Suprapubic skin (tissue), 4 donors: ENCODE measurements around the genes RALGPS2 and SOAT1.

- PRO-cap = no peak
- RAMPAGE, long total RNA, 4 experiments = no peak in any of the 4 experiments
Measured at GRCh38 chr1:178058004-178058697, 35.8 kb upstream of the RASAL2 start.

- PRO-cap = no peak
- RAMPAGE, long total RNA, 4 experiments = no peak in any of the 4 experiments
Measured at GRCh38 chr1:178184759-178185665, 91.1 kb downstream of the RASAL2 start.

DNA sequence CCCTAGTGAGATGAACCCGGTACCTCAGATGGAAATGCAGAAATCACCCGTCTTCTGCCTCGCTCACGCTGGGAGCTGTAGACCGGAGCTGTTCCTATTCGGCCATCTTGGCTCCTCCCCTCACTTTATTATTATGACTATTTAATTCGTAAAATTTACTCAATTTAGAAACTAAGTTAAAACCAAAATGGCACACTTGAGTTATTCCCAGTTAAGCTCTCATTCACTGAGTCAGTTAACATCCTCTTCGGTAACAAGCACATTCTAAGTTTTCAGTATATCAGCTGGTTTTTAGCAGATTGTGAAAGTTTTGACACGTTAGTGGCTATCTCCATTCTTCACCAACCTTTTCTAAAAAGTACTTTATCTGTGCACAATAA, 176.1 kb downstream of the CLEC20A start:
- PRO-cap = no peak
- RAMPAGE, long total RNA, 4 experiments = no peak in any of the 4 experiments

DNA sequence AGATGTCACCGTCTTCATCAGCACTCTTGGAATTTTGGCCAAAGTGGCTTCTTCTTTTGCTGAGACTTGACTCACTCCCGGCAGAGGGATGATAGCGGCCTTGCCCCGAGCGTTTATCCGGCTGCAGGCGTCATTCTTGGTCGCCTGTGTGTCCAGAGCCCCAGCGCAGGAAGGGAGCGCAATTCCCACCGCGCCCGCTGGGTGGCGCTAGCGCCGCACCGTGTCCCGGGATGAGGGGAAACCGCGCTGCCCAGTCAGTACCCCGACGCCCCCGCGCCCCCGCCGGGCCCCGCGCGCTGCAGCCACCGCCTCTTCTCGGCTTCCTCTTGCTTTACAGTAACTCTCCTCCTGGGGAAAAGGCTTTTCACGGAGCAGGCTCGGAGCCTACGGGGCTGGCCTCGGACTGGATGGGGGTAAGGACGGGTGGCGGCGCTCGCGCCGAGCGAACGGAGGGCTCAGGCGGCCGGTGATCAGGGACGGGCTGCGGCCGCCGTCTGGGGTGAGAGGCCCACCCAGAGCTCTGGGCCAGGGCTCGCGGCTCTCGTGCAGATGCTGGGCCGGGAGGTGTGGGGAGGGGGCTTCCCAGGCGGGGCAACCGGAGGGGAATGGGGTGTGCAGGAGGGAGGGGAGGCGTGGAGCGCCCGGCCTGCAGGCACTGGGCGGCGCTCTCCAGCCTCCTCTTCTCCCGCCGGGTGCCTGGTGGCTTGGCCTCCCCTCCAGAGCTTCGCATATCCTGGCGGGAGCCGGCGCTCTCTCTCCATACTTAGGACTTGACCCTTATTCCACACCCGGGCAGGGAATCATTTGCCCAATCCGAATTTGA, 29.8 kb downstream of the TEX35 start:
- PRO-cap = no peak
- RAMPAGE, long total RNA, 4 experiments = no peak in any of the 4 experiments

DNA sequence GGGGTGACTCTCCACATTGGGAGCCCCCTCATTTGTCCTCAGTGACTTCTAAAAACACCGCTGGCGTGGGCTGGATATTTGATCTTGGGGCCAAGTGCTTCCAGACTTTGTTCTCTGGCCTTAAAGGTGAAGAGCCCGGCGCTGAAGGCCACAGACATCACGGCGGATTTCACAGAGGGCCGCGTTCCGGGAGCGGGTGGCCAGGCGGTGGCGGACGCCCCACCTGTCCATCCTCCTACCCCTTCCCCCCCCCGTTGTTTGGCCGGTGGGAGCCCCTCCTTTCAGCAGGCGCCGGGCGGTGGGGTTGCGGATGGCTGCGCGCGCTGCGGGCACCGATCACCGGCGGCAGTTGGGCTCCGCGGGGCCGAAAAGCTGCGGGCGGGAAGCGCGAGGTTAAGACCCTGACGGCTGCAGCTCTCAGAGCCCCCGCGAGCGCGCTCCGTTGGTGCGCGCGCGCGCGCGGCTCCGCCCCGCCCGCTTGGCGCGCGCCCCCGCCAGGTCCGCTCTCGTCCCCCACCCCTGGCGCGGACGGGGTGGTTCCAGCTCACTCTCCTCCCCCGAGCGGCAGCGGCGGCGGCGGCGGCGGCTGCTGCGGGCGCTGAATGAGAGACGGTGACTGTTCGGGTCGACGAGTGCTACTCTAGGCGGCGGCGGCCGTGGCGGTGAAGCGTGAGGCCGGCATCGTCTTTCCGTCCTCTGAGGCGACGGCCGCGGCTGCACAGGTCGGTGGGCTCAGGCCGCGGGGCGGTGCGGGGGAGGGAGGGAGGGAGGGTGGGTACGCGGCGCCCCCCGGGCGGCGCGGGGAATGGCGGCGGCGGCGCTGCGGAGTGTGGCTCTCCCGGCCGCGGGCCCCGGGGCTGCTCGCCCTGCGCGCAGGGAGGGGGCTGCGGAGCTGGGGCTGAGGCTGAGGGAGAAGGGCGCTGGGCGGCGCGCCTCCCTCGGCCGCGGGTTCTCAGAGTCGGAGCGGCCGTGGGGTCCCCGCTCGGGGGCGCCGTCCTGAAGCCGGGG, at the start of gene RALGPS2:
TSS of gene RALGPS2 (plus strand) at position 547 of the 1,008 bp plus-strand sequence.
- PRO-cap = bidirectional peak, plus-strand start at position 571 of the sequence, minus-strand start at position 480 of the sequence
- RAMPAGE, long total RNA, 4 experiments = start-site peak on the plus strand in 4 of 4 experiments, centred at positions 568 to 595 of the sequence, 176 to 652 reads per replicate

- PRO-cap = no peak
- RAMPAGE, long total RNA, 4 experiments = no peak in any of the 4 experiments
Measured at GRCh38 chr1:178945727-178946510, 75.0 kb upstream of the ANGPTL1 start.

GRCh38 chr1:179103654-179104259, 21.9 kb downstream of the TOR3A start:
- PRO-cap = no peak
- RAMPAGE, long total RNA, 4 experiments = no peak in any of the 4 experiments

DNA sequence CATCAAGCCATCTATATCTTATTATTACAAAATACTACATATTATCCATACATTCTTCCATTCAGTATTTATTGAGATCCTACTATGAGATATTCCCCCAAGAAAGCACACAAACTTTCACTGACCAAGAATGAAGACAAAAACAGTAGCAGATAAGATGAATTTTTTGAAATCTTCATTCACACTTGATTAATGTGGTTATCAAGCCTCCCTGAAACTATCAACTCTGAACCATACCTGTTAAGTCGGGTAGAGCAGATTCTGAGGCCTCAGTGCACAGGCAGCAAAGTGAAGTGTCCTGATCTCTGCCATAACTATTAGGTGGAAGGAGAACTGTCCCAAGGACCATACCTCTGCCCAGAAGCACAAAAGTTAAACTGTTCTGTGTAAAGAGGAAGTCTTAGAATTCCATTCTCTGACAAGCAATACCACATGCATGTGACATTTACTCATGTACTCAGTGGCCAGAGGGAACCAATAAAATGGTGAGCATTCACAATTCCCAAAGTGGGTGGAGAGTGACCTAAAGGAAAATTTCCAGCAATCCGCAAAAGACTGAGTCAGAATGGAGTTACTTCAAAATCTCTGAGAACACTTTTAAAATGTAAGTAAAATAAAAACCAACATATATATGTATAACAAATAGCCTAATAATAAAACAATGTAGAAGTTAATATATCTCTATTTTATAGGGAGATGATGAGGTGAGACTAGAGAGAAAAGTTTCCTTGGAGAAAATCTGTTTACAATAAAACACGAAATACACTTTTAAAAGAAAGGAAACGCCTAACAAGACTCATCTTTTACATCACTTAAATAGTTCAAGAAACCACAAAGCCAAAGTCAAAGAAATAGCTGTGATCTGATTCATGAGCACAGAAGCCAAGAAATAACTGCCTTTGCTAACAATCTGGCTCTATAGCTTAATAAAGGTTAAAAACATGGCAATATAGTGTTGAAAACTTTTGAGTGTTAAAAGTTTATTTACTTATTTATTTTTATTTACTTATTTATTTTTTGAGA, 61.1 kb downstream of the TOR3A start:
- PRO-cap = unidirectional peak, minus-strand start at position 365 of the sequence
- RAMPAGE, long total RNA, 4 experiments = start-site peak on the minus strand in 2 of 4 experiments, centred at positions 374 to 383 of the sequence, 8 to 9 reads per replicate

DNA sequence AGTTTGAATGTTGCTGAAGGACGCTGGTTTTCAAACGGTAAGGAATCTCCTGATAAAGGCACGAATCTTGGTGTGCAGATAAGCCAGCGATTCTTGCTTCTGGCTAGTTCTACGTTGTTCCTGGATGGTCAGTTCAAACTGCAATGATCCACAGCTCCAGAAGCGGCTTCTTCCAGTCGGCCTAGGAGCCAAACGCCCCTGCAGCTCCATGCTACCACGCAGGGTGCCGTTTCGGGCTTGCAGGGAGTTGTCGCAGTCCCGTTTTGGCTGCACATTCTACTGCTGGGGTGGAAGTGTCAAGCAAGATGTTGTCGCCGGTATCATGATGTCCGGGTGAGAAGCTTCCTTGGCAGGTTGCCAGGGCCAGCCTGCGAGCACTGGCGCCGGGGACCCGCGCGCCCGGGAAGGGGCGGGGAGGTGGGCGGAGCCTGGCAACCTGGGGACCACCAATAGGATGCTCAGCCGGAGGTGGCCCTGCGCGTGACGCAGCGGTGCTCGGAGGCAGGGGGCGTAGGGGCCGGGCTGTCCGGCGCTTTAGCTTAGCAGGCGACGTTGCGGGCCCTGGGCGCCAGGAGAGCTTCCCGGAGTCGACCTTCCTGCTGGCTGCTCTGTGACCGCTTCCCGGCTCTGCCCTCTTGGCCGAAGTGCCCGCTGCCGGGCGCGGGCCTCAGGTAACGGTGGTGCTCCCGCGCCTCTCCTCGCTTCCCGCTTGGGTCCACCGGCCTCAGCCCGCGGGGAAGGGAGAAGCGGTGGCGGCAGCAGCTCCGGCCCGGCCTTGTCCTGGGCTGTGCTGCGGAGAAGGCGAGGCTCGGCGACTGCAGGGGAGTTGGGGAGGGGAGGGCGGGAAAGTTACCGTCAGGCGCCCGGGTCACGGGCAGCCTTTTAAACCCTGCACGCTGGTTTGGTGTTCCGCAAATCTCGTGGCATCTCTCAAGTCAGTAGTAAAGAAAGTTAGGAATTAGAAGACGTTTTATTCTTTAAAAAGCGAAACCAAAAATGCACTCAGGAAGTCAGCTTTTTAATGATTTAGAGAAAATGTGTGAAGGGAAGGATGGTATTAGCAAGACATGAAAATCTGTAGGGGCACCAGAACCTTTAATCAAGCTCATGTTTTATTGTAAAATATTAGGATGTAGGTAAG, at the start of gene SOAT1:
TSS of gene SOAT1 (plus strand) at position 532 of the 1,141 bp plus-strand sequence.
- PRO-cap = unidirectional peak, plus-strand start at position 545 of the sequence
- RAMPAGE, long total RNA, 4 experiments = start-site peak on the plus strand in 4 of 4 experiments, centred at positions 531 to 580 of the sequence, 96 to 1,091 reads per replicate

GRCh38 chr1:179550786-179551807, 24.7 kb downstream of the NPHS2 start:
- PRO-cap = no peak
- RAMPAGE, long total RNA, 4 experiments = no peak in any of the 4 experiments

DNA sequence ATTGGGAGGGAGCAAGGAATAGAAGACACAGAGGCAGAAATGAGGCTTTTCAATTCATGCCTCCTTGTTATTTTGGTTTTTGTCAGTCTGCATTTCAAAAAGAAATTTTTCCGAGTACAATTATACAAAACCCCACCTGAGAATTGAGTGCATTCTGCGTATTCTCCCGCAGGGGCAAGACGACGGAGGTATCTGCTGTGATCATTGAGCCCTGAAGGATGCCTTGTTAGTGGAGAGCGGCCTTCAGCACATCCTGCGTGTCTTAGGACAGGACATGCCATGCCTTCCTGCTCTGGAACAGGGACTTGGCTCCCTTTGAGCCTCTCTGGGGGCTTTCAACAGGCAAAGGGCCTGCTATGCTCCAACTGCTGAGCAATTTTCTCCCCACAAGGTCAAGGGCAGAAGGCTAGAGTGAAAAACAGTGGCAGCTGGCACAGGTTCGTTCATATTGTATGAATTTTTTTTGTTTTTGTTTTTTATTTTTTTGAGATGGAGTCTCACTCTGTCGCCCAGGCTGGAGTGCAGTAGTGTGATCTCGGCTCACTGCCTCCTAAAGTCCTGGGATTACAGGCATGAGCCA, 52.4 kb downstream of the TOR1AIP2 start:
- PRO-cap = no peak
- RAMPAGE, long total RNA, 4 experiments = no peak in any of the 4 experiments

DNA sequence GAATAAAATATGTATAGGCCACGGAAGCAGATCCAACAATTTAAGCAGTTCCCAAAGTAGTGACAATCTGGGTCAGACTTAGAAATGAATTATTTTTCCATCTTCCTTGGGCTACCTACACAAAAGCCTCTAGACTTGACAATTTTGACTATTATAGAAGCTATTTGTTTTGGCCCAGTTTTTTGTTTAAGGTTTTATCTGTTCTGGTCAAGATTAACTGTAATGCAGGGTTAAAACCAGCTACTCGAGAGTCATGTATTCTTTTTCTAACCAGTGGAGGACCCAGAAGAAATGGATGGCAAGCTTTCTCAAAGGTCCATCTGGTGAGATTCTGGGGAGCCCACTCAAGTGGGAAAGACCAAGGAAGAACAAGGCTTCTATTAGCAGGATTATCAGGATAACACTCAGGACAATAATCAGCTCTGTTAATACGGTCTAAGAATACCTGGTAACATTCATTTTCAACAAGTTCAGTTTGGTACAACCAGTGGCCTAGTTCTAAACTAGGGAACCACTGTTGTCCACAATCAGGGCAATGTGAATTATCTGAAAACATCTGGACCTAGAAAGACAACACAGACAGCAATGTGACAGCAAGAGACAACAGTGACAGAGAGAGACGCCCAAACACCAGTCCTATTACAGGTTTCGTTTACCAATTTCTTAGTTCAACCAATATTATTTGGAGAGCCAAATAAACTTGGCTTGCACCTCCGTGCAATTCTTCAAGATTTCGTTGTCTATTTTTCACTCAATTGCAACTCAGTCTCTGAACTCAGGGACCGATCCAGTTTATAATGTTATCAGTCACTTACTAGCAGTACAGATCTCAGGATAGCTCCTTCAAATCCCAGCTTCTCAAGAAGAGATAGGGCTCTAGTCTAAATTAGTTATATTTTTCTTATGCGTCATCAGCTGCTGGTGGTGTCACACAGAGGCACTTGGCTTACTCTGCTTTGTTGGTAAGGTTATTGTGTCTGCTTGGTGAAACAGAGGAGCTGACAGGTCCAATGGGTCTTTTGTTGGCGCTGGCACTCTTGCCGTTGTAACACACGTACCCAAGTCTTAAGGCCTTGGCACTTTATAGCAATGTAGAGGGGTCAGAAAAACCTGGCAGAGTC, 12.6 kb downstream of the TOR1AIP2 start:
- PRO-cap = no peak
- RAMPAGE, long total RNA, 4 experiments = no peak in any of the 4 experiments

- PRO-cap = no peak
- RAMPAGE, long total RNA, 4 experiments = no peak in any of the 4 experiments
Measured at GRCh38 chr1:179881793-179882038, 369 bp upstream of the TOR1AIP1 start.

- PRO-cap = no peak
- RAMPAGE, long total RNA, 4 experiments = start-site peak on the plus strand in 1 of 4 experiments, at chr1:180193294-180193403 at its widest, 12 reads per replicate
Measured at GRCh38 chr1:180192947-180194035, 36.8 kb upstream of the LHX4 start.

- PRO-cap = no peak
- RAMPAGE, long total RNA, 4 experiments = no peak in any of the 4 experiments
Measured at GRCh38 chr1:180200361-180200803, 29.7 kb upstream of the LHX4 start.

DNA sequence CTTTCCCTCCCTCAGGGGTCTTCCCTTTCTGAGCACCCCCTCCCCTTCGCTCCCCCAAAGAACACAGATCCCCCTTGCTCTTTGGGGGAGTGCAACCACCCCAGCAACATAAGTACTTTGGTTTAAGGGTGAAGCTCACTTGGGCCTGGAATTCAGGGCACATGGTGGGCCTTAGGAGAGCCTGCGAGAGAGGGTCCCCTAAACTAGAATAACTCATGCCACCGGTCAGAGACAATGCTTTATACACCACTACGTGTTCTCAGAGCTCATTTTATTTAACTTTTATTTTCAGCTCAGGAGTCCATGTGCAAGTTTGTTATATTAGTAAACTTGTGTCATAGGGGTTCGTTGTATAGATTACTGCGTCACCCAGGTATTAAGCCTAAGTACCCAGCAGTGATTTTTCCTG, 12.7 kb upstream of the LHX4 start:
- PRO-cap = no peak
- RAMPAGE, long total RNA, 4 experiments = no peak in any of the 4 experiments

- PRO-cap = no peak
- RAMPAGE, long total RNA, 4 experiments = no peak in any of the 4 experiments
Measured at GRCh38 chr1:180925538-180926097, 12.9 kb downstream of the KIAA1614 start.

DNA sequence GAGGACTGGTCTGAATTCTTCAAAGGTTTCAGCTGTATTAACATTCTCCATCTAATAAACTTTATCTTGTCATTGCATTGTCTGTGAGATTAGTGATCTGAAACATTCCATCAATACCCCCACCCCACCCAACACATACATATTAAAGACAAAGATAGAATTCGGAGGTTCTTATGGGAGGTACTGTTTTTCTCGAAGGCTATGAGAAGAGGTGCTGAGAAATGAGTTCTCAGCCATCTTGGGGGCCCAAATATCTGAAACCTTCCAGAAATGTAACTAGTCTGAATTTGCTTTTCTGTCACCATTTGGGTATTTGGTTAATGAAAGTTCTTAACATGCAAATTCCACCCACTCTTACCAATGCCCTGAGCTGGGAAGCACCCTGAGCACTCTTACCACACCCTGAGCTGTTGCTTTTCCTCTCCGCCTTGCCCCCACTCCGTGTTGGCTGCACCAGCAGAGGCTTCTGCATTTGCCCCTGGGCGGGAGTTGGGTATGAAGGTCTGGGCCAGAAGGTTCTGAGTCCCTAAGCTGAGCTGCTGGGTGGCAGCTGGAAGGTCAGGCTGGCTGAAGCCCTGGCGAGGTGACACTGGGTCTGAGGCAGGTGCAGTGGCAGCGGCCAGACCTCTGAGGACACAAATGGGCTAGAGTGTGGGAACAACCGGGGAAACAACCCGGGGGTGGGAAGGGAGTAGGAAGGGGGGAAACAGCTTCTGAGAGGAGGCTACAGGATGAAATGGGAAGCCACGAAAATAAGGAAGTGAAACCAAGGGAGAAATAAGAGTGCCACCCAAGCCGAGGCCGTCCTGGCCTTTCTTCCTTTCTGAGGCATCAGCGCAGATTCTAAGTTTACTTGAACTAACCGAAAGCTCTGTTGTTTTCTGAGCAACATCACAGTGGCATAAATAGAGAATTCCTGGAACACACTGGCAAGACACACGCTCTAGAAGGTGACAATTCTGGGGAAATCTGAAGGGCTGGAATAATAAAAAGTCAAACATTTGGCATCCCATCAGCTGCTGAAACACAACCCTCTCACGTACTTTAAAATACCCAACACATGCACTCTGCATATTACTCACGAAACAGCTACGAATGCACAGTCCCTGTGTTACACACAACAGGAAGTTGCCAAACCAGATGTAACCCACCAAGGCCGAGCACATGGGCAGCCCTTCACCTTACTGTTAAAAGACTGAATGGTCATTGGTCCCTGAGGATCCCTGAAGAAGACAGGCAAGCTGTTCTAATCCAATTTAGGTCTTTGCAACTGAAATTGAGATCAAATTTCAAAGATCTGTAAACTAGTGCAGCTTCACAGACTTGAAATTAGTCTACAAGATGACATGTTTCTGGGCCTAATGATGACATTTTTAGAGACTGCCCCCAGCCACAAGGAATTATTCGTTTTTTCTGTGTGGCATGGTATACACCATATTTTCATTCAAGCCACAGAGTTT, 26.1 kb upstream of the IER5 start:
- PRO-cap = no peak
- RAMPAGE, long total RNA, 4 experiments = no peak in any of the 4 experiments

GRCh38 chr1:181078327-181078744, 10.2 kb upstream of the IER5 start:
- PRO-cap = no peak
- RAMPAGE, long total RNA, 4 experiments = no peak in any of the 4 experiments

DNA sequence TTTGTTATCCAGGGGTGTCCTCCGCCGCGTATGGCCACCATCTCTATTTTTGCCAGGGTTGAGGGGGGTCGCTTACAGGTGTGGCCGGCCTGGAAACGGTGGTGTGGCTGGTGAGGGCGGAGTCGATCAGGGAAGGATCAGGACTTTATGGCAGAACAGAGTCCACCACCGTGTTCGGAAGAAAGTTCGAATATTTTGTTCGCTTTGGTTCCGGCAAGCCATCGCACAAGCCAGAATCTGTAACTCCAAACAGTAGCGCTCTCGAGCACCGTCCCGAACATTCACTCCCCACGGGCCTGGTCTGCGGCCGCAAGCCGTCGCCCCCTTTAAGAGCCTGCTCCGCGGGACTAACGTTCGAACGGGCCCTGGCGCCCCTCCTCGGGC, 309 bp upstream of the IER5 start:
- PRO-cap = bidirectional peak, plus-strand start outside the sequence, minus-strand start at position 328 of the sequence
- RAMPAGE, long total RNA, 4 experiments = no peak in any of the 4 experiments